Vagina (tissue), 1 donor: ENCODE measurements around a stretch of chr9.

DNA sequence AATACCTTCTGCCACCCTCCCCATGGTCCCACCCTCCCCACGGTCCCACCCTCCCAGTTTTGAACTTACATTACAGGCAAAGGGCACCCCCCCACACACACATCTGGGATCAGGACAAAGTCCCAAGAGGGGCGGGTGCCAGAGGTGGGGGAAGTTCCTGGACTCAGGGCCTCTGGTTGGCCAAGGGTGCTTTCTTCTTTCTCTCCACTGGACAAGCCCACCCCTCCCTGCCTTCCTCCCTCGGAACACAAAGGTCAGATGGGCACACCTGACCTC lies 19.1 kb upstream of the RALGDS start:
- PRO-cap, result no peak
- RAMPAGE, long total RNA, result no peak

DNA sequence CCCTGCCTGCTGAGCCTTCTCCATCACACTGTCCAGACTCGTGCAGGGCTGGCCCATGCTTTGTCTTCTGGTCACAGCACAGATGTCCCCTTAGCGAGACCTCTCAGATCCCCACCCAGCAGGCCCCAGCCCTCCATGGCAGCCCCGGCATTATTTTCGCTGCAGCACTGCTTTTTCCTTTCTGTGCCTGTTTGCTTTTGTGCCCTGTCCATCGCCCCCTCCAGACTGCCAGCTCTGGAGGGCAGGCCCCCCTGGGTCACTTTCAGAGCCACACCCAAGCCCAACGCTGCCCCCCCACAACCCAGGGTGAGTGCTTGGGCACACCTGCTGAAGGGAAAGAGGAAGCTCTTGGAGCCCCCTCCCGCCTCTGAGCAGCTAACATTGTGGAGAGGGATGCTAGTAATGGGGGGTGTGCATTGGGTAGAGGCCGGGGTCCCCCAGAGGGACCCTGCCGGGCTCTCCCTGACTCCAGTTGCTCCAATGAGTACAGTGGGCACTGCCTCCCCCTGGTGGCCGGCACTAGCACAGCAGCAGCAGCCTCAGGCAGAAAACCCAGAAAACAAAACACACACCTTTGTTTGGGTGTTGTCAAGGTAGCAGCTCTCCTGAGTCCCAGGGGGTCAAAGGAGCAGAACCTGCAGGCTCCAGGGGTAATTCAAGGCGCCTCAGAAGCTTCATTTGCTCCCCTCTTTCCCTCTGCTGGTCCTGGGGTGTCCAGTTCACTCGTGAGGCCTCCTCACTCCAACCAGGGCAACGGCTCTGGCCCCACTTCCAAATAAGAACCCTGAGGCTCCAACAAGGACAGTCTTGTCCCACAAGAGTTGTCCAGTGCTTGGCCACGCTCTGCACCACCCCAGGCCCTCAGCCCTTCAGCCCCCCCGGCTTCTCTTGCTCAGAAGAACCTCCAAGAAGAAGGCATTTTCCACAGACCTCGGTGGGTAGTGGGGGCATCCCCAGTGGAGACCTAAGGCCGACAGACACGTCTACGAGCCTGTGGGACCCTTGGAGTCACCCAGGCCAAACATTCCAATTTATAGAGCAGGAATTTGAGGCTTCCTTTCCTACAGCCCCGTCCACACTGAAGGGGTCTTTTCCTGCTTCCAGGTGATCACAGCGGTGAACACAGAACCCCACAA lies 16.2 kb downstream of the GBGT1 start:
- PRO-cap, result no peak
- RAMPAGE, long total RNA, result start-site peak on the minus strand centred at position 640 of the sequence, 375 bp wide, 11 reads

- PRO-cap, result no peak
- RAMPAGE, long total RNA, result no peak
These were observed 15.5 kb downstream of the GBGT1 start for GRCh38 chr9:133148317-133148450.

DNA sequence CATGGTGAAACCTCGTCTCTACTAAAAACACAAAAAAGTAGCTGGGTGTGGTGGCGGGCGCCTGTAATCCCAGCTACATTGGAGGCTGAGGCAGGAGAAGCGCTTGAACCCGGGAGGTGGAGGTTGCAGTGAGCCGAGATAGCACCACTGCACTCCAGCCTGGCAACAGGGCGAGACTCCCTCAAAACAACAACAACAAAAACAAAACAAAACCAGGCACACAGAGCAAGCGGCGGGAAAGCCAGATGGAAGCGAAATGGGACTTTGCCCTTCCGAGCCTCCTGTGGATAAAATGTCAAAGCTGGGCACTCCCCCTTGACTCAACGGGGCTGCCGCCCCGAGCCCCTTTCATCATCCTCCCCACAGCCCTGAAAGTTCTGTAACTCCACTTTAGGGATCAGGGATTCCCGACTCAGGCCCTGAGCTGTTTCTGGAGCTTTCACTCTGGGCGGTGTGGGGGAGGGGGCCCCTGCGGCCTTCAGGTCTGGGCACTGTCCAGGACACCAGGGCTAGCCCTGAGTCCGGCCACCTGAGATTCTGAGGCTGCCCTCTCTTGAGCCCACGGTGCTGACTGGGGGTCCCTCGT lies 30.5 kb upstream of the OBP2B start:
- PRO-cap, result no peak
- RAMPAGE, long total RNA, result no peak

DNA sequence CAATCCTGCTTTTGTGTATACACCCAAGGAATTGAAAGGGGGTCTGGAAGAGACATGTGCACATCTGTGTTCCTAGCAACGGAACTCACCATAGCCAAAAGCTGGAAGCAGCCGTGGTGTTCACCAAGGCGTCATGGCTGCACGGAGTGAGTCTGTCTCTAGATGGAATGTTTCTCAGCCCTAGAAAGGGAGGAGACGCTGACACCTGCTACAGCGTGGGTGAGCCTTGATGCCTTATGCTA lies 59.5 kb downstream of the SURF6 start:
- PRO-cap, result no peak
- RAMPAGE, long total RNA, result no peak

DNA sequence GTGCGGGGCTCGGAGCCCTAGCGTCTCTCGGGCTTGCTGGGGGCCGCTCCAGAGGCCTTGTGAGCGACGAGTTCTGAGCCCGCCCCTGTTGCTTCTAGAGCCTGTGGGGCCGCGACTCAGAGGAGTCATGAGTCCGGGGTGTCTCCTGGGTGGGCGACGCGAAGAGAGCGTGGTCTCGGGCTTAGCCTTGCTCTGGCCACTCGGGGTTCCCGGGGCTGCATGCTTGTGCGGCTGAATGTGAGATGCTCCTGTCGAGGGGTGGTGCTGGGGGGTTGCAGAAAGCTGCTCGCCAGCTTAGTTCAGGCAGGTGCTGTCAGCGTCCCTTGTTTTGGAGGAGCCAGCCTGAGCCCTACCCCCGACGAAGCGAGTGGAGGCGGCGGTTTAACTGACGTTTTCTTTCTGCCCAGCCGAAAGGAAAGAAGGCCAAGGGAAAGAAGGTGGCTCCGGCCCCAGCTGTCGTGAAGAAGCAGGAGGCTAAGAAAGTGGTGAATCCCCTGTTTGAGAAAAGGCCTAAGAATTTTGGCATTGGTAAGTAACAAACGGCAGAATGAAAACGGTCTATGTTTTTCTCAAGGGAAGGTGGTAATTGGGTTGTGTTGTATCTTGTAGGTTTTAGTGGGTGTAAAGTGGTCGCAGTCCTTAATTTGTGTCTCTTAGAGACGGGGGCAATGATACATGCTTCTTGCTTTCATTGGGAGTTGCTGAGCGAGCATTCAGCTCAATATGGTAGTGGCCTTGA lies 666 bp downstream of the RPL7A start:
- PRO-cap, result no peak
- RAMPAGE, long total RNA, result no peak

DNA sequence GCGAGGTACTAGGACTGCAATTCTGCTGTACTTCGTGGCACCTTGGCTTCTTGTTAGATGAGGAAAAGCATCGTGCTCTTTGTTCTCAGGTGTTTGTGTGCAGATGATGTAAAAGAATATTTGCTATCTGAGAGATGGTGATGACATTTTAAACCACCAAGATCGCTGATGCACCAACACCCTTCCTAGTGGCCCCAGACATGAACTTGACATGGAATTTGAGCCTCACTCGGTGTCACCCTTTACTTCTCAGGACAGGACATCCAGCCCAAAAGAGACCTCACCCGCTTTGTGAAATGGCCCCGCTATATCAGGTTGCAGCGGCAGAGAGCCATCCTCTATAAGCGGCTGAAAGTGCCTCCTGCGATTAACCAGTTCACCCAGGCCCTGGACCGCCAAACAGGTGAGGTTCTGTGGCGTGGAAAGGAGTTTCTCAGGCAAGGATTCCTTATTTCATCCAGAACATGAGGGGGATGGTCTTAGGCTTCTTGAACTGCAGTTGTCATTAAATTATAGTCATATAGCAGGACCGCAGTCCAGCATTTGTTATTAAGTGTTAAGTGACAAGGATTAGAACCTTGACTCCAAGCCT lies 1.4 kb downstream of the RPL7A start:
- PRO-cap, result no peak
- RAMPAGE, long total RNA, result no peak

- PRO-cap, result no peak
- RAMPAGE, long total RNA, result no peak
These were observed 388 bp downstream of the SURF2 start for GRCh38 chr9:133356781-133357094.

DNA sequence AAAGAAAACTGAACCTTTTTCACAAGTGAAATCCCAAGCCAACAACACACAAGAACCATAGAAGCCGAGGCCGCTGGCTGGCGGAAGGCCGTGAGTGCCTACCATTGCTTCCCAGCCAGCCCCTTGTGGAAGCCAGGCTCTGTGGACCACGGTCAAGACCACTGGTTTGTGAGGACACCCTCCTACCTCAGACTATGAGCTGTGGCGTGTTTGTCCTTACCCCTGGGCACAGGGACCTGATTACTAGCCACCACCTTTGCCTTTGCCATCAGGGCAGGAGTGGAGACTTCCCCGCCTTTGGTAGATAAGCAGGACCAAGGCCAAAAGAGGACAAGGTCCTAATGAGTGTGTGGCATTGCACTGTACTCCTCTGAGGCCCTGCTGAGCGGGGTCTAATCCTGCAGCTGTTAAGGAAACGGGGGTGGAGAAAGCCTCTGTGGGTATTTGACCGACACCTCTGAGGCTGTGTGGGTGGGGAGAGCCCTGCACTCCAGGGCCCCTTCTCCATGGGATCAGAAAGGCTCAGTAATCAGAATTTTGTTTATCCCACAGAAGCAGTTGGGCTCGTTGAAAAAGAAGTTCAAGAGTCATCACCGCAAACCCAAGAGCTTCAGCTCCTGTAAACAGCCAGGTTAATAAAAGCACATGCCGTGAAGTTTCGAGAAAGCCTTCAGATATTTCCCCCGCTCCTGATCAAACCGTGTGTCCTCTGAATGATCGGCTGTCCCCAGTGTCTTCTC lies 4.3 kb downstream of the SURF2 start:
- PRO-cap, result no peak
- RAMPAGE, long total RNA, result no peak

DNA sequence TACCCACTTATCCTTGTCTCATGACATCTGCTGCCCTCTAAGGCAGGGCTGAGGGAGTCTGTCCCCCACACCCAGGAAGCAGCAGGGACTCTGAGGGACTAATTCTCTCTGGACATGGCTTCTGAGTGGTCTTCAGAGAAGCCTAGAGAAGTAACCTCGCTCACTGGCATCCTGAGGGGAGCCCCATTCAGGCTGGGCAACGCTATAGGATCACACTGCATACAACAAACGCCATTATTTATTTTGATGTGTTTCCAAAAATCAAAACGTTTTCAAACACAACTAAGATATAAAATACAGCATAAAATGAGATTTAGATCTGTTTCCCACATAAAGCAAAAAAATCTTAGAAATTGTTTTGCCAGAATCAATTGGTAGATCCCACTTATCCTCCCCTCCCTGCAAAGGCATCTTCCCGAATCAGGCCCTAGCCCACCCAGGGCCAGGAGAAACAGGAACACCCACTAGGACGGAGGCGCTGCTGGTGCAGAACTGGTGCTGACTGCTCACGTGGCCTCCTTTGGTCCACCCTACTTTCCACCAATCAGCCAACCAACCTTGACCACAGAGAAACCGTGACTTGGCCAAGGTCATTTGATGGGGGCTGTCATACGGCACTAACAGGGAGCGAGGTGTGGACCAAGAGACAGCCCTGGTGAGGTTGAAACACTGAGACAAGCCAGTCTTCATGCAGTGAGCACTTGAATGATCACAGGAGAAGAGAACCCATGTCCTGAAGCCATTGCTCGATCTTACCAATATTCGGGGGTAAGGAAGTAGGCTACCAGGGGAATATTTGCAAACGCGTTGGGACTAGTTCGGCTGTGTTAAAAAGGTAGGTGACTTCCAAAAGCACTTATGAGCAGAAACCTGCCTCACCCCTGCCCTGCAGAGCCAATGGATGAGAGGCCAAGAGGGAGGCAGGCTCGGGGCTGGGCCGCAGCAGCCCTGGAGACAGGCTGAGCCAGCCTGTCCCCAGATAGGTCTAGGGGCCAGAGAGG lies 5.2 kb downstream of the SURF2 start:
- PRO-cap, result no peak
- RAMPAGE, long total RNA, result start-site peak on the minus strand centred at position 656 of the sequence, 6 bp wide, 14 reads

DNA sequence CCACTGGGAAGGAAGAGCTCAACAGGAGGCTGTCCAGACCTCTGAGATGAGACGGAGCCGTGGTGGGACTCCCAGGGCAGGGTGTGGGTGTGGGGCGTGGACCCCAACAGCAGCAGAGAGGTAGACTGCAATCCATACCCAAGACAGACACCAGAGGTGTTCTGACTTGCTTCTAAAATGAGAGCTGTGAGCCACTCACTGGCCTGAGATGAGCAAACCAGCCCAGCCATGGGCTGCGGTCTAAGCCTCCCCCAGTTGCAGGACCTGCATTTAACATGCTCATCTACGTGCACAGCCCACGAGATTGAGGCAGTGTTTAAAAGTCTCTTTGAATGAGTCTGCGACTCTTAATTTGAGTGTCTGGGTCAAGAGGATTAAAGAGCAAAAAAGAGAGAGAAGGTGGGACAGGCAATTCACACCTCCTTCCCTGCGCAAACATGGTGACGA lies 6.0 kb downstream of the SURF4 start:
- PRO-cap, result no peak
- RAMPAGE, long total RNA, result no peak

DNA sequence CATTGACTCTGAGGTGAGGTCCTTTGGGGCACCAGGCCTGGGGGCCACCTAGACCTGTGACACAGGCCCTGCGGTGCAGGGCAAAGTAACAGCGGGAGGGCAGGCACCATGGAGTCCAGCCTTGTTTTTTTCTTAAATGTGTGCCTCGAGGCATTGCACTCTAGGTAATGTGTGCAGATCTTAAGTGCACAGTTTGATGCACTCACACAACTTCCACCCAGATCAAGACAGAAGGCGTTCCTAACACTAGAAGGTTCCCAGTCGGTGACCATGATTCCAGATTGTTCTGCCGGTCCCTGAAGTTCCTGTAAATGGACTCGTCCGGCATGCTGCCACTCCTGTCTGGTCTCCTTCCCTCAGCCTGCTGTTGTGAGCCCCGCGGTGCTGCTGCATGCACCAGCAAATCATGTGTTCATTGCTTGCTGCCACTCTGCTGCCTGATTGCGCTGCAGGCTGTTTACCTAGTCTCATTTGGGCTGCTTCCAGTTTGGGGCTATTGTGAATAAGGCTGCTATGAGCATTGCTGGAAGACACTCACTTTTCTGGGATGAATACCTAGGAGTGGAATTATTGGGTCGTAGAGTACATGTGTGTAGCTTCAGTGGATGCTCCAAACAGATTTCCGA lies 11.5 kb downstream of the STKLD1 start:
- PRO-cap, result no peak
- RAMPAGE, long total RNA, result no peak

DNA sequence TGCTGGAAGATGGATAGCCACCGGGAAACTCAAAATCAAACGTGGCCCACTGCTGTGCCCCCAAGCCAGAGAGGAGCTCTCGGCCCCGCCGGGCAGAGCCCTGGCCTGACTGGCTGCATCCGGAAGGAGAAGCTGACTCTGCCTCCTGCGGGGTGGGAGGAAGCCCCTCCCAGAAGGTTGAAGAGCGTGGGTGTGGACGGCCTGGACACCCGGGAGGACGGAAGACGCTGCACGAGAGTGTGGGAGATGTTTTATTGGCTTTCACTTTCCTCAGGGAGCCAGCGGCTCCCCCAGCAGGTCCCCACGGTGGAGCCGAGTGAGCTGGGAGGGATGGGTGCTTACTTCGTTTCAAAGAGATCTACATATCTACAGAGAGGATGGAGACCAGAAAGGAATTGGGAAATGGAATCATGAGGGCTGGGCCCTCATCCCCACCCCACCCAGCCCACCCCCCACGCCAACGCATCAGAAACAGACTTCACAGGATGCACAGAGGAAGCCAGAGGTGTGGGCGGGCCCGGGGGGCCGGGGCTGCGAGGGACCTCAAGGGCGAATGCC lies 32.3 kb downstream of the FAM163B start:
- PRO-cap, result bidirectional peak, plus-strand start at position 193 of the sequence, minus-strand start at position 111 of the sequence
- RAMPAGE, long total RNA, result no peak

DNA sequence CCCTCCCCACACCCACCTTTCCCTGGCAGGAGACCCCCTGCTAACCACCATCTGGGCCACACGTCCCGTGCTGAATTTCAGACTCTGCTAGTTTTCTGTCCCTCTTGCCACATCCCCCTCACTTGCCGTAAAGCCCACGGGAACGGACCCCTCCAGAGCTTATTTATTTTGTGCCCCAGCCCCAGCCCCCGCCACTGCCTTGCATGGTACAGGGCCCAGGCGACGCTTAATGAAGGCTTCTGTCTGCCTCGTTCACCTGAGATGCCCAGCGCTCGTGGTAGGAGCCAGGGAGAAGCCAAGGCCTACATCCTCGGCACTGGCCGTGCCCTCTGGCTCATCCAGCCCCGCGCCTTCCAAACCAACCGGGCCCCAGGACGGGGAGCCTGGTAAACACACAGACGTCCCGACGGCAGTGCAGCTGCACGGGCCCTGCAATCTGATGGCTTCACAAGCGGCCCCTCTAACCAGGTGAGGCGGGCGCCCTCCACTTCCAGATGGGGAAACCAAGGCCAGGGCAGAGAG lies 23.8 kb downstream of the FAM163B start:
- PRO-cap, result no peak
- RAMPAGE, long total RNA, result no peak

- PRO-cap, result no peak
- RAMPAGE, long total RNA, result no peak
These were observed 31.2 kb downstream of the SARDH start for GRCh38 chr9:133706867-133707495.

- PRO-cap, result no peak
- RAMPAGE, long total RNA, result no peak
These were observed 83.9 kb upstream of the SARDH start for GRCh38 chr9:133821879-133822697.

GRCh38 chr9:133842208-133842641 lies 104.1 kb upstream of the SARDH start:
- PRO-cap, result no peak
- RAMPAGE, long total RNA, result no peak

- PRO-cap, result no peak
- RAMPAGE, long total RNA, result no peak
These were observed 114.8 kb downstream of the VAV2 start for GRCh38 chr9:133877344-133877770.

GRCh38 chr9:133956373-133956997 lies 35.6 kb downstream of the VAV2 start:
- PRO-cap, result no peak
- RAMPAGE, long total RNA, result no peak

DNA sequence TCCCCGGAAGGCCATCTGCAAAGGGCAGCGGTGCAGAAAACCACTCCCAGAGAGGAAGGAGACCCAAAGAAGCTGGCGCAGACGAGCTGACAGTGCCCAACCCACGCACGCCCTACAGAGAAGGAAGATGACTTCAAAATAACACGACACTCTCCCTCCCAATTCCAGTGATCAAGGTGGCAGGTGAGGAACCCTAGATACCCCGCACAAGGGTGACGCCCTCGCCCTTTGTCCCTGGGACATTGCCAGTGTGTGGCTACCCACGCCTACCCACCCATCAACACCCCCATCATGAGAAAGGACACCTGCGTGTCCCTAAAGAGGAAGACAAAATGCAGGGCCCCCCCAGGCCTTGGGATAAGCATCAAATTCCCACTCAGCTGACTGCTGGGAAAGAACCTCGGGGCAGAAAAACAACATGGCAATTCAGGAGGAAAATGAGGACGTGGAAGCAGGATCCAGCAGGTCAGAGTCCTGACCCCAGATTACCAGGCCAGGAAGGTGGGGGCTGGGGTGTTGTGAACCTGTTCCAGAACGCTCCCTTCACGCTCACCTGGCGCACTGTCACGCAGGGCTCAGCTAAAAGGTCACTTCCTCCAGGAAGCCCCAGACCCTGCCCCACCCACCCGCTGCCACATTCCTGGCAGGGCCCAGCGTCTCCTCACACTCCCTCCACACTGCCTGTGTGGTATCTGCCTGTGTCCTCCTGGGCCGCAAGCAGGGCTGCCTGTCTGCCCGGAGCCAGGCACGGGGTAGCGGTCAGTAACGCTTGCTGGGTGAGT lies 18.4 kb downstream of the VAV2 start:
- PRO-cap, result no peak
- RAMPAGE, long total RNA, result no peak